ENCODE measurements around the genes RPL37, PLCXD3 and CCDC152.

DNA sequence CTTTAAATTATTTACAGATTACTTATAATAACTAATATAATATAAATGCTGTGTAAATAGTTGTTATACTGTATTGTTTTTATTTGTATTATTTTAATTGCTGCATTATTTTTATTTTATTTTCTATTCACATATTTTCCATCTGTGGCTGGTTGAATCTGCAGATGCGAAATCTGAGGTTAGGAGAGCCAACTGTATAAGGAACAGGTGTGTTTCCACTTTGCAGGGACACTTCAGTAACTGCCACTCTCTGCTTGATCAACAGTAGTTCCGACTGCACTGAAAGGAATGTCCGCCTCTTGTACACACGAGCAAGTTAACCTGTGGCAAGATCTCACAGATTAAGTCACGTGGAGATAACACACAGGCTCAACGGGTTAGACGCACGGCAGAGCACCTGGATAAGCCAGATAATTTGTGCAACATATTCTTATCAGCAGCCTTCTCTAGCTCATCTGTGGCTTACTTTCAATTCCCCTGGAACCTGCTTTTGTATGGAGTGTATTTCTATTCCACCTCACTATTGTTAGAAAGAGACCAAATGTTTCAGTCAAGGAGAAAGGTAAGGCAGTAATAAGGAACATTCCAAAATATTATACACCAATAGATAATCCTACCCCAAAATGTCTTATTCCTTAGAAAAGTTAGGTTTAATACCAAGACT, 6.3 kb upstream of the C9 start:
- RRBS: no CpG with 5 or more reads among the region's 8 CpGs

DNA sequence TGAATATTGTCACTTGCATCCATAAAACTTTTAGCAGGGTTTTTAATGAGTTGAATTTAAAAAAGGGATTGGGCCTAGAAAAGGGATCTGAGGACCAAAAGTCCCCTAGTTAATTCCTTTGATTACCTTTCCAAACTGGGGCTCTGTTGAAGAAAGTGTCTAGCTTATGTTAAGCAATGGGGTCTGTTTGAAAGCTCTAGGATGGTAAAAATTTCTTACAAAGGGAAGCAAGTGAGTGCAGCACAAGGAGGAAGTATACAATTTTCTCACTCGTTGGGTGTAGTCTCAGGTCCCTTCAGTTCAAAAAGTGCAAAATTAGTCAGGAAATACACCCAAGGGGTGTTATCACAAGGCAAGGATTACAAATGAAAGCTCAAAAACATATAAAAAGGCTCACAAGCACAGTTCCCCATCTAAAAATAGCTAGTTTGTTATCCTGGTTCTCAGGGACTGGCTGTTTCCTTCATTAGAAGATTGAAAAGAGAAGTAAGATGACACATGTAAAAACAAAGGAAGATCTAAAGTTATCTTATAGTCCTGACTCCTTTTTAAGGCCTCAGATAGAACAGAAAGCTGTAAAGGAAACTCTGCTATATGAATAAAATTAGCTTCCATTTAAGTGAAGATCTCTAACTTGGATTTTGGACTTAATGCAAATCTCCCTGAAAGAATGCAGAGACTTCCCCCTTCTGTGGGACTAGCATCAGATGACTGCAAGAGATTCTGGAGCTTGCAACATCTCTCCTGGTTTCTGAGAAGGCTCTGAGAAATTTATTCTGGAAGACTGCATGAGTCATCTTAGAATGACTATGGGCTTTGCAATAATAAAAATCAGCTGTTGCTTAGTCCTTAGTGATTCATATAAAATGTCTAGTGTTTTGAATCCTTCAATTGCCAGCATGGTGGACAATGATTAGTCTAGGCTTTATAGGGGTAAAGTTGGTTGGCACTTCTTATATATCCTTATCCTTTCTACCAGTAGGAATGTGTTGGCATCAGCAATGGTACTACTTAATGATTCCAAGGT, 25.5 kb downstream of the DAB2 start:
- RRBS: no CpG with 5 or more reads among the region's 1 CpG

DNA sequence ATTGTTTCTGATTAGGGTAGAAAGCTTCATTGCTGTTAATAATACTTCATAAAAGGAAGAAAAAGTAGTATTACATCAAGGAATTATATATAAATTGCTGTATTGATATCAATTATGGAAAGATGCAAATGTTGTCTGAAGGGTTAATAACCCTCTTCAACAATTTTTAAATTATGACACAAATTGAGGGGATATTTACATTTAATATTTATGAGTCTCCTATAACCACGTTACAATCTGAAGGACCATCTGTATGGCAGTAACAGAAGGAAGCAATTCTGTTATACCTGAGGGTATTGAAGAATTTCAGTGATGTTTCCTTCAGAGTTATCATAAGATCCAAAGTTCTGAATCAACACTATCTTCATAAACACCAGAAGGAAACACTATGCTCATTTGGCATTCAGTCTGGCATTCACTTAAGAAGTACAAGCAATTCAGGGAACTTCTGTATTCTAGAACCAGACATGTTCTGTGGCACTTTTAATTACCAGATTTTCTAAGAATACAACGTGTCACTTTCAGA, 9.7 kb downstream of the DAB2 start:
- RRBS: no CpG with 5 or more reads among the region's 2 CpGs

DNA sequence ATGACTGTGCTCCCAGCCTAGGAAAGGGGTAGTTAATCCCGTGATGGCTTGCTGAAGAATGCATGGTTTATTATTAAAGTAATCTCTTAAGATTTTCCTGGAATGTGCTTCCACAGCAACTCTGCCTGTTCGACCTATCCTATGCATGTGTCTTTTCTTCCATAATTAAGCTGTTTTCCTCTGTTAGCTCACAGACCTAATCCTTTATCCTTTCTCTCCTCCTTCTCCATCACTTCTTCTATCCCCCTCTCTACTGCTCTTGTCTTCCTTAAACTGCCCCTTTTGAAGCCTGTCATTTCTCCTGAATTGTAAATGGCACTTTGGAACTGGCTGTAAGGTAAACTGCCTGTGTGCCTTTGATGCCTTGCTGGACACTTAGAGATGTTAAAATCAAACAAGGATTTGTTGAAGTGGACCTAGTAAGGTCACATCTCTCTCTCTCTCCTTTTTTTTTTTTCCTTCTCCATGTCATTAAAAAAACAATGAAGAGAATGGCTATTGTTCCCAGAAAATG, 2.6 kb upstream of the DAB2 start:
- RRBS: no CpG with 5 or more reads among the region's 2 CpGs

DNA sequence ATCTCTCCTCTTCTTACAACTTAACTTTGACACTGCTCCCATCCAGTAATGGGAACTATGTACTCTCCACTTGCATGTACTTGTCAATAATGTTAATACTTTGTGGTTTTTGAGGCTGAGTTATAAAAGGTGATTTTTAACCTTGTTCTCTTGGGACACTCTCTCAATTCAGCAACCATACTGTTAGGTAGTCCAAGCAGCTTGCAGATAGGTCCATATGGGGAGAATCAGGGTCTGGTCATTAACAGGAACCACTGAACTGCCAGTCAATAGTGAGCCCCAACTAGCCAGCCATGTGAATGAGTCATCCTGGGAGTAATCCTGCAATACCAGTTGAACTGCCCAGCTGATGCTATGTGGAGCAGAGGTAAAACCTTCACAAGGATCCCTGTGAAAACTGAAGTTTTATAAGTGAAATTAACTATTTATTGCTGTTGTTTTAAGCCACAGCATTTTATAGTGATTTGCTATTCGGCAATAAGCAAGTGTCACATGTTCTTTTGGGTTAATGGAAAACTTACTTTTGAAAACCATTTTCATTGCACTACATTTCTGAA, 199.7 kb upstream of the DAB2 start:
- RRBS: no CpG with 5 or more reads among the region's 1 CpG

GRCh38 chr5:40033340-40033855, 608.6 kb upstream of the DAB2 start:
- RRBS: no CpG with 5 or more reads among the region's 4 CpGs

DNA sequence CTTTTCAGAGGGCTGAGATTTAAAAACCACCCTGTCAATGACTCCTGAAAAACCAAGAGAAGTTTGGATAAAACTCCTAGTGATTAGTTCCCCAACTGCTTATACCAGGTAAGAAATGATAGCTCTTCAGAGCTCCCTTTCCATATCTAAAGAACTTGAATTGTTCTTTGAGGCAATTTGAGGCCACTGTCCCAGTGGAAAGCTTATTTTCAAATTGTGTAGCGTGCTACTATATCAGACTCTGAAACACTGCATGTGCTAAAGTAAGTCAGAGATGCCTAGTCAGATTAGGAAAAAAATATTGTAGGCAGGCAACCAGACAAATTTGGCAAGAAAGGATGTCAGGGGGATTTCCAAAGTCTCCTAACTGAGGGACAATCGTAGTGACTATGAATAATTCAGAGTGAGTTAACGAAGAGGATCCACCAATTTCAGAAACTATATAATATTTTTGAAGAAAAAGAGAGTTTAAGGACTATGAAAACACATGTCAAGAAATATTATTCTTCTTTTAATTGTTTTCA, 273.8 kb upstream of the PTGER4 start:
- RRBS: no CpG with 5 or more reads among the region's 3 CpGs

DNA sequence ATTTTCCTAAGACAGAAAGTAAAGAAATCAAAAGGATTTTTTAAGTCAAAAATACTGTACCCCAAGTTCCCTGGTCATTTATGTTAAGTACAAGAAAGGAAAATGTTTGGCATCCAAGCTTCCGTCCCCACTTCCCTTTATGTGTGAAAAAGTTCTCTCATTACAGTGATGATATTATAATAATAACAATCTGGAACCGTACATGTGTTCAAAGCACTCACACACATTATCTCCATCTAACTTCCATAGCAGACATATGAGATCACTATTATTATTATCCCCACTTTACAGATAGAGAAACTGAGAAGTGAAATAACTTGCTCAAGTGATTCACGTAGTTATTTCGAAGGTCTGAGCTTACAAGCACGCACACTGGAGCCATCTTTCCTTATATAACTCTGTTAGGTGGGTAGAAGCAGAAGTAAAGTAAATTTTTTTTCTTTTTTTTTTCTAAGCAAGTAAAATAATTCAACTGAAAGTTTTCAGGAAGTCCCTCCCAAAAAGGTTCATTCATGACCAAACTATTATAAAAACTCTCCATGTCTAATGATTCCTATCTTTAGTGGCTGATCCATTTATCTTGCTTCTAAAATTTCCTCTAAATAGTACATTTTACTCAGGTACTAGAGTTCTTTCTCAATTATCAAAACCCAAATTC, 62.9 kb upstream of the PTGER4 start:
- RRBS: no CpG with 5 or more reads among the region's 5 CpGs

- RRBS: no CpG with 5 or more reads among the region's 1 CpG
These were observed 56.2 kb upstream of the PTGER4 start for GRCh38 chr5:40623549-40623865.

- RRBS: no CpG with 5 or more reads among the region's 16 CpGs
These were observed 231 bp downstream of the PTGER4 start for GRCh38 chr5:40680045-40680246.

DNA sequence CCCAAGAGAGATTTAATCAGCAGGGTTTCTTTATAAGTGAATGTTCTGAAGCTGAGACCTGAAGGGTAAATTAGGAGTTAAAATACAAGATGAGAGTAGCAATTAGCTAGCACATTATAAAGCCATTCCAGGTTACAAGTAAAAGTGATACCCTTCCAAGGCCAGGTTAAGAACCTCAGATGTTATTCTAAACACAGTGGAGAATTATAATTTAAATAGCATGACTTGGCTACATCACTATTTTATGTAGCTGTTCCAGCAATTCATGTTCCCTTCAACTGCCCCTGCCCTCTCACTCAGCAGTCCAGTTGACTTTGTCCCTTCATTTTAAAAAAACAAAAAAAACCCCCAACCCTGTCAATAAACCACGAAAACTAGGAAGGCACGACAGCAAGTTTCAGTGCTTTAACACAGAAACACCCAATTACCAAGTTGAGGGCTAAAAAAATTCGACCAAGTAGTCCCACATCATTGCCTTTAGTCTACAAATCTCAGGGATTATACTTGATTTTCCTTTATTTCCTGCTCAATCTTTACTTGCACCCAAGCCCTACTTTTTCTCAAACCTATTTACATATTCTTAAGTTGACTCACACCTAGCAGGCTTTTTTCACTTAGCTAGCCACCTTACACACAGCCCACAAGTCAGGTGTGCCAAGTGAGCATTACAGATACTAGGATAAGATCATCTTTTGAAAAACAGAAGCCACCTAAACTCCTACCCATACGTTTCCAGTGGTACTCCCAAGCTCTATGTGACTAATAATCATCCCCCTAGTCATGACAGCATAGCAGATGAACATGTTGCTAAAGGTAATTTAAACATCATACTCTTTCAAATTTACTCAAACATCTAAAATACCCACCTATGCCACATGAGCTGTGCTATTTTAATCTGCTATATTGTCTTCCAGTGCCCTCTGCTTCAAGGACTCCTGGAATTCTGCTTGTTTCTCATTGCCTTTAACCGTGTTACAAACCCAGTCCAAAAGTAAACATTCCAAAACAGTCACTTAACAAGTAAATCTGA, 3.4 kb downstream of the RPL37 start:
- RRBS: no CpG with 5 or more reads among the region's 5 CpGs

DNA sequence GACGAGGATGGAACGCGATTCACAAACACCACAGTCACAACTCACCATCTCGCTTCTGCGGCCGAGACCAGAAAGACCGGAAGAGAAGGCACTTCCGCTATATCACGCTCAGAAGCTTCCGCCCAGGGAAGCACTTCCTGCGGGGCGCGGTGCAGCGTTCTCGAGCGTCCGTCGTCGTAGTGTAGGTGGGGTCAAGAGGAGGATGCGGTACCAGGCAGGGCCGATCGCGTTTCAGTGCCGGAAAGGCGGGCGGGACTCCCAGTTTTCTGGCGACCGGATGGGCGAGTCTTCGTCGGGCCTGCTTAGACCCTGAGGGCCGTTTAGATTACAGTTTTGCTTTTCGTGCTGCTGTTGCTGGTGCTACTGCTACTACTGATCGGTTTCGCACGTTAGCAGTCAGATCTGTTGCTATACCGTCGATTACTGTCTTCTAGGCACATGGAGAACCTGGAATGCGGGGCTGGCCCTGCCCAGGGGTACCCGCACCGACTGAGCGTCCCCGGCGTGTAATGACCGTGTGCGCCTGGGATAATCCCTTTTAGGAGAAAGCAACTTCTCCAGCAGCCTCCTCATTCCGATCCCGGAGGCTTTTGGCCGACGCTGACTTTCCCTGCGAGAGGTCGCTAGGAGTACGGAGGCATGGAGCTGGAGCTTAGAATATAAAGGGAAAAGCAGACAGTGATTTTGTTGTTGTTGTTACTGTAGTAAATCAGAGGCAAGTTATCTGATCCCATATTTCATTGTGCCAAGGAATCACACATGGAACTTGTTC, at the start of gene RPL37:
RPL37 (minus strand) TSS at position 85 of the 772 bp plus-strand sequence.
- RRBS: 43% methylated on average over 6 of the region's 53 CpGs

- RRBS: no CpG with 5 or more reads among the region's 44 CpGs
These were observed at the start of gene PLCXD3 for GRCh38 chr5:41510212-41510972. PLCXD3 (minus strand) TSS chr5:41510601.

DNA sequence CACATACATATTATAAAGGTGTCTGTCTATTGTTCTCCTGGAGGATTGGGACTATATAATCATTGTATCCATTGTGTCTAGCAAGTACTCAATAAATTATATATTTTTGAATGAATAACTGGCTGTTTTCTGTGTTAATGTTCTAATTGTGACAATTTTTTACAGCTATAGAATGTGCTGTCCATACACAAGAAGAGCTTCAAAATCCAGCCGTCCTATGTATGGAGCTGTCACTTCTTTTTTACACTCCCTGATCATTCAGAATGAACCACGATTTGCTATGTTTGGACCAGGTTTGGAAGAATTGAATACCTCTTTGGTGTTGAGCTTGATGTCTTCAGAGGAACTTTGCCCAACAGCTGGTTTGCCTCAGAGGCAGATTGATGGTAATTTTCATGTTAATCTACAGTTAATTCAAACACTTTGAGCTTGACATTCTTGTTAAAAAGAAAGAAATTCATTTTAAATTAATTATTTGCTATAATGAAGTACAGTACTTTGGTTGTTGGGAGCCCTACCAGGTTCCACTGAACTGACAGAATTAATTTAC, 4.5 kb downstream of the FBXO4 start:
- RRBS: no CpG with 5 or more reads among the region's 2 CpGs

- RRBS: no CpG with 5 or more reads among the region's 1 CpG
These were observed 129.5 kb downstream of the GHR start for GRCh38 chr5:42552616-42553164.

DNA sequence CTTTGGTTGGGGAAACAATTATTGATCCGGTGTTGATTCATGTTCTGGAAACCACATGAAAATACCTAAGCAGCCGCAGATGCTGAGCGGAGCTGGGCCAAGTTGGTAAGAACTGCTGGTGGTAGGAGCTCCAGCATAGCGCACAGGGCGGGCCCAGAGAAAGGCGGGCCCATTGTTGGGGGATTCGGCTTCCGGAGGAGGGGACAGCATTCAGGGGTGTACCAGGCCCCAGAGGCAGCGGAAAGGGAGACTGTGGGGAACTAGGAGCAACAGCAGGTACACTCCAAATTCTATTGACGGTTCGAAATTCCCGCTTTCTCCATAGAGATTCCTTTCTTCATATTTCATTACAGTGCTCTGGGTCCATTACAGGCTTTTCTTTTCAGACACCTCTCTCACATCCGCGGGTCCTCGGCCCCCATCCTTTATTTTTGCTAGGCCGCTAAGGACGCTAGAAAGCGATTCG, at the start of gene CCDC152:
CCDC152 (plus strand) TSS at position 209 of the 466 bp plus-strand sequence.
- RRBS: no CpG with 5 or more reads among the region's 19 CpGs

DNA sequence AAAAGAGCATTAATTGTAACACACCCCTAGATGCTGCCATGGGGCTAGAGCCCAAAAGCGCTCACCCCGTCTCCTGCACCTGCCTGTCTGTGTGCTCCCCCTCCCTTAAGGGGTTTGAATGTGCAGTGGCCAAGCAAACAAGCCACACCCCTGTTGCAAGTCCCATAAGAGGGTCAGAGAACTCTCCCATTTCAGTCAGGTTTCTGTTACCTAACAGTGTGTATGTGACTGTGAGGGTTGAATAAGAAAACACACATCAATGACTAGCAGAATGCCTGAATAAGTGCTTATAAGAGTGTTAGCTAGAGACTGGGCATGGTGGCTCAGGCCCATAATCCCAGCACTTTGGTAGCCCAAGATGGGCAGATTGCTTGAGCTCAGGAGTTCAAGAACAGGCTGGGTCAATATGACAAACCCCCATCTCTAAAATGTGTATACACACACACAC, 14.1 kb upstream of the SELENOP start:
- RRBS: no CpG with 5 or more reads among the region's 2 CpGs

DNA sequence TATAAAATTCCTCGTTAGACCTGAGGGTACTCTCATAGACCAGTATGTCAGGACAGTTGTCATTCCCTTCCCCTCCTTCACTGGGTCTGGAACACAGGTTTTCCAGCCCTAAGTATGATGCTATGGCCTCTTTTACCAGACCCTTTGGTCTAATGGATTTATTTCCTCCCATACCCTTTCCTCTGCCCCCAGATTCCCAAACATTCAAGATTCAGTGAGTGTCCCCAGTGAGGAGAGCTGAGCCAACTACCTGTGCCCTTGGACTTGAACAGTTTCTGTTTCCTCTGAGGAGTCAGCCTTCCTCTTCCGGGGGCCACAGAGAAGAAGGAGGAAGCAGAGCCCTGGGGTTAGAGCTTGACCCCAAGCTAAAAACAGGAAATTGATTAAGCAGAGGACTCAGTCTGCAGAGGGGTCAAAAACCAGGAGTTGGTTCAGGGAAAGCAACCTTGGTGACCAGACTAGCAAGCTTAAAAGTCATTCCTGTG, 64.0 kb upstream of the SELENOP start:
- RRBS: no CpG with 5 or more reads among the region's 2 CpGs

- RRBS: no CpG with 5 or more reads among the region's 6 CpGs
These were observed 75.5 kb upstream of the SELENOP start for GRCh38 chr5:42887141-42887684.